Aorta (tissue), 1 donor: ENCODE measurements around the genes ISLR2, LMAN1L, ULK3 and PPCDC.

DNA sequence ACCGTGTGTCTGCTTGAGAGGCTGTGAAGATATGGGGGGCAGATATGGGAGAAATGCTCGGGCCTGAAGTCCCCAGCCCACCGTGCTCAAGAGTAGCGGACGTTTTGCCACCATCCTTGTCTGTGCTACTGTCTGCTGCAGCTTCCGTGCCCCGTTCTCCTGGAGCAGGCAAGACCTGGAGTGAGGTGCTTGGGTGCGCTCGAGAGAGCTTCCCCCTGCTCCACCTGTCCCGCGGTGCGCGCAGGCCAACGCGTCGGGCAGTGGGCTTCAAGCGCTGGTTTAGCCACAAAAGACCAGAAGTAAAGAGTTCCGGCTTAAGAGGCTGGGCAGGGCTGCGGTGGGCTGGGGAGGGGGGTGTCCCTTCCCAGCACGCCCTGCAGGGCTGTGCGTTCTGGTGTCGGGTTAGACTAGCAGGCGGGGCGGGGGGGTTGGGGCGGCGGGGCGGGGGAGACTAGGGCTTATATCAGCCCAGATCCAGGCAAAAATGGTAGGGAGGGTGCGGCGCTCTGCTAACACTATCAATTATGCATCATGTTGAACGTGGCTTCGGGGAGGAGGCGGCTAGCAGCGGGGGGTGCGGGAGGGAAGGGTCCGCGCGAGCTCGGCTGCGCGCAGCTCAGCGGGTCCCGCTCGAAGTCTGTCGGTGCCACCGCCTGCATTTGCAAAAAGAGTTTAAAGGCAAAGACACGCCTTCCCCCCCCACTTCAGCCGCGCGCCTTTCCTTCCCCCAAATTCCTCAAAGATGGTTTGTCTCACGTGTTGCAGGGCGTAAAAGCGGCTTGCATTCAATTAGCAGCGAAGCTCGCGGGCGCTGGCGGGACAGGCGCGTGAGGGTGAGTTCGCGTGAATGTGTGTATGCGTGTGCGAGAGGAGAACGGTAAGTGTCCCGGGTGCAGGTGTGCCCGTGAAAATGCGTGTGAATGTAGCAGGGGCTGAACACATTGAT is at the start of gene ISLR2:
TSS of gene ISLR2 (plus strand) at position 798 of the 946 bp plus-strand sequence.
- PRO-cap, result no peak

- PRO-cap, result no peak
Measured at GRCh38 chr15:74130735-74131094, 329 bp downstream of the ISLR2 start.

GRCh38 chr15:74200976-74201659 is 1.5 kb downstream of the STRA6 start:
- PRO-cap, result no peak

- PRO-cap, result no peak
Measured at GRCh38 chr15:74203820-74204556, 1.4 kb upstream of the STRA6 start.

DNA sequence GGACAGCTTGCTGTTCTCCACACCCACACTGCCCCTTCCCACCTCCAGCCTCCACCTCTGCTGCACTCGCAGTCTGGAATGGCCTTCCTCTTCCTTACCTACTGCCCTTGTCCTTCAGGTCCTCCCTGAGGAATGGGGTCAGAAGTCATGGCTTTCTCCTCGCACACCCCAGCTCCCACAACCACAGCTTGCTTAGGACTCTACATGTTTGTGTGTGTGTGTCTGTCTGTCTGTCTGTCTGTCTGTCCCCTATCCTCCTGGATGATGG is 40.5 kb downstream of the CCDC33 start:
- PRO-cap, result no peak

DNA sequence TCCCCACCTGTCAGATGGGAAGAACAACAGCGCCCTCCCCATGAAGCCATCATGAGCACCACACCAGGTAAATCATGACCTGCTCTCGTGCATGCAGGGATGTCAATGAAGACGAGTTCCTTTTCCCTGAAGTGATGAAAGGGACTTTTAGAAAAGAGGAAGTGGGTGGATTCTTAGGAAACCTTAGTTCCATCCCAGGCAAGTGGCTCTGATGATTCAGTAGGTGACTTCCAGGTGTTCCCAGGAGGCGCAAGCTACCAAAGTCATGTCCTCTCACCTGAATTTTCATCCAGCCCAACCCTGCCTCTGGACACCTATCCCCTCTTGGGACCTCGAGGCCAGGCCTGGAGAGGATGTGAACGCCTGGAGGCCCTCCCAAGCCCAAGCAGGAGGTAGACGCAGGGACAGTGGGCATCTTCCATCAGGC is 23.6 kb upstream of the CYP11A1 start:
- PRO-cap, result no peak

GRCh38 chr15:74512016-74512501 is 29.0 kb upstream of the ARID3B start:
- PRO-cap, result no peak

GRCh38 chr15:74624685-74625282 is 9.1 kb downstream of the CLK3 start:
- PRO-cap, result no peak

DNA sequence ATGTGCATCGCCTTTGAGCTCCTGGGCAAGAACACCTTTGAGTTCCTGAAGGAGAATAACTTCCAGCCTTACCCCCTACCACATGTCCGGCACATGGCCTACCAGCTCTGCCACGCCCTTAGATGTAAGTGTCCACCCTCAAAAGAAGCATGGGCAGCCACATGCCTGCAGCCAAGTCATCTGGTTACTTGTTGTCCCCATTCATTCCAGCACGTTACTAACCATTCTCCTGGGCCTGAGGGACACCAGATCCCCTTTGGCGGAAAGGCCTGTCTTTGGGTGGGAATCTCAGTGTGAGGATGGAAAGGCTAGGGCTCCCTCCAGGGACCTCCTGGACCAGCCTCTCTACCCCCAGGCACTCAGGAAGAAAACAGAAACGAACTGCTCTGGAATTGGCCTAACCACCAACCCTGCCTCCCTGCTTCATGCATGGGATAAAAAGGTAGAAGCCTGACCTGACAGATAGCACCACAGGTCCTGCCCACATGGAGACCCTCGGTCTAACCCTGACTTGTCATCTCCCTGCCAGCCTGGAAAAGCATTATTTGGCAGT is 10.3 kb downstream of the CLK3 start:
- PRO-cap, result no peak

DNA sequence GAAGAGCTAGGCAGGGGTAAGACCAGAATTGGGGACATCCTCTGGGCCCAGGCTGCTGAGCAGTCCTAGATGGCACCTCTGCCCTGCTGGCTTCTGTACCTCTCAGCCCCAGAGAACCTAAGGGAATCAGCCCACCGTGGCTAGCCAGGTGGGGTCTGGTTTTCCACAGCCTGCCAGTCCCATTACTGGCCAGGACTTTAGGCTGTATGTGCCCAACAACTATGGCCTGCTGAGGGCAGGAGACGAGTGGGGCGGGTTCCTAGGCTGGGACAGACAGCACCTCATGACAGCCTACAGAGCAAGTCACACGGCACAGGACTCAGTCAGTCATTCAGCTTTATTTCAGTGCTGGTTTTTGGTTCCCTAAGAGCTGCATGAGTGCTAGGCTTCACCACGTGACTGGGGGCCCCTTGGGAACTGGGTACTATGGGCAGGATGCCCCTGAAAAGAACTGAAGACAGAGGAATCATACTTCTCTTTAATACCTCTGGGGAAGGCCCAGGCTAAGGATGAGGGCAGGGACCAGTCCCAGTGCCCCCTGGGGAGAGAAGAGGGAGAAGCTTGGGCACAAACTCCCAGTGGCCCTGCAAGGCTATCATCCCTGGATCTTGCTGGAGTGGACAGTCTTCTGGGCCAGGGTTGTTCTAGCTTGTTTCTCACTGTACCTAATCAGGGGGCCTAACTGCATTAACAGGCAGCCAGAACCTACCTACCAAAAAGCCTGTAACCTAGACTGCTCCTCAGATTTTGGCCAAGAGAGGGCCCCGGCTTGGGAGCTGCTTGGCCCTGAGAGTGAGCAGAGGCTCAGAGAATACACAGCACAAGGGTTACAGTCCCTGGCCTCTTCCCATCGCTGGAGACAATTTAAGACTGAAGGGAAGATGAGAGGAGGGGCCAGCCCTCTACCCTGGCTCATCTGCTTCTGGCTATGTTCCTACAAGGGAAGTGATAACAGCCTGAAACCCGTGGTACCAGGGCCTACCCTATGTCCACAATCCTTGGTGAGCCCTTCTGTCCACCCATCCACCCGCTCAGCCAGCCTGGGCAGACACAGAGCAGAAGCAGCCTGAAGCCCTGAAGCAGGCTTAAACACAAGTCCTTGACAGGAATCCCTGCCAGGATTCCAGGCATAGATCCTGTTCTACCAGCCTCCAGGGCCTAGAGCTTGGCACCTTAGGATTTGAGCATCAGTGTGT is 15.0 kb downstream of the CLK3 start:
- PRO-cap, result no peak

GRCh38 chr15:74781604-74782017 is 269 bp upstream of the CSK start:
- PRO-cap, result no peak

DNA sequence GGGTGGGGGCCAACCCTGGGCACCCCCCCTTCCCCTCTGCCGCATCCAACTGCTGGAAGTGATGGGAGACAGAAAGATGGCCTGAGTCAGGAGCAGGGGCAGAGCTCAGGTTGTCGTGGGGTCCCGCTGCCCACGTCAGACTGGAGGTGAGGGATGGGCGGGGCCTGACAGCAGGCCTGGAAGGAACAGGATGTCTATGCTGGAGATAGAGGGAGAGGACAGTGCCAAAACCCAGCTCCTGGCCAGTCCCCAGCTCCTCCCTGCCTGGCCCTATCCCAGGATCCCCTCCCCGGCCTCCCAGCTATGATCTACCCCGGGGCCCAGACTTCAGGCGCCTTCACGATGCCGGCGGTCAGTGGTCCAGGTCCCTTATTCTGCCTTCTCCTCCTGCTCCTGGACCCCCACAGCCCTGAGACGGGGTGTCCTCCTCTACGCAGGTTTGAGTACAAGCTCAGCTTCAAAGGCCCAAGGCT is at the start of gene LMAN1L:
TSS of gene LMAN1L (plus strand) at position 323 of the 473 bp plus-strand sequence.
- PRO-cap, result no peak

DNA sequence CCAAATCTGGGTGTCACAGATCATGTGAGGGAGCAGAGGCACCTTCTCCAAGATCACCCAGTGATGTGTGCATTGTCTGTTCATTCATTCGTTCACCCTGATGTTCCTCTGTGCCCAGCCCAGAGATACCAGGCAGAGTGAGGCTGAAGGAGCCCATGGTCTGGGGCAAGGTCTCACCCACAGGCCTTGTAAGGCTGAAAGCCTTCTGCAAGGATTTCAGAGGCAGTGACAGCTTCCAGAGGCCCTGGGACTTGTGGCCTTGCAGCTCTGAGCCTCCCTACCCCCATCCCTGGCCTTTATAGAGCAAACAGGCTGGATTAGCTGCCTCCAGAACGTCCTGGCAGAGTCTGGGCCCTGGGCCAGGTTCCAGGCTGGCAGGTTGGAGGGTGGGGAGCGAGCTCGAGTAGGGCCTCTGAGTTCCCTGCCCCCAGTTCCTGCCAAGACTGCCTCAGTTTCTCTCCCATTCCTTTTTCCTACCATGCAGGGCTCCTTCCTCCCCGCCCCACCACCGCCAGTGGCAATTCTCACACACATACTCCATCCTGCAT is 2.4 kb downstream of the LMAN1L start:
- PRO-cap, result no peak

GRCh38 chr15:74816565-74816912 is 3.9 kb downstream of the LMAN1L start:
- PRO-cap, result no peak

DNA sequence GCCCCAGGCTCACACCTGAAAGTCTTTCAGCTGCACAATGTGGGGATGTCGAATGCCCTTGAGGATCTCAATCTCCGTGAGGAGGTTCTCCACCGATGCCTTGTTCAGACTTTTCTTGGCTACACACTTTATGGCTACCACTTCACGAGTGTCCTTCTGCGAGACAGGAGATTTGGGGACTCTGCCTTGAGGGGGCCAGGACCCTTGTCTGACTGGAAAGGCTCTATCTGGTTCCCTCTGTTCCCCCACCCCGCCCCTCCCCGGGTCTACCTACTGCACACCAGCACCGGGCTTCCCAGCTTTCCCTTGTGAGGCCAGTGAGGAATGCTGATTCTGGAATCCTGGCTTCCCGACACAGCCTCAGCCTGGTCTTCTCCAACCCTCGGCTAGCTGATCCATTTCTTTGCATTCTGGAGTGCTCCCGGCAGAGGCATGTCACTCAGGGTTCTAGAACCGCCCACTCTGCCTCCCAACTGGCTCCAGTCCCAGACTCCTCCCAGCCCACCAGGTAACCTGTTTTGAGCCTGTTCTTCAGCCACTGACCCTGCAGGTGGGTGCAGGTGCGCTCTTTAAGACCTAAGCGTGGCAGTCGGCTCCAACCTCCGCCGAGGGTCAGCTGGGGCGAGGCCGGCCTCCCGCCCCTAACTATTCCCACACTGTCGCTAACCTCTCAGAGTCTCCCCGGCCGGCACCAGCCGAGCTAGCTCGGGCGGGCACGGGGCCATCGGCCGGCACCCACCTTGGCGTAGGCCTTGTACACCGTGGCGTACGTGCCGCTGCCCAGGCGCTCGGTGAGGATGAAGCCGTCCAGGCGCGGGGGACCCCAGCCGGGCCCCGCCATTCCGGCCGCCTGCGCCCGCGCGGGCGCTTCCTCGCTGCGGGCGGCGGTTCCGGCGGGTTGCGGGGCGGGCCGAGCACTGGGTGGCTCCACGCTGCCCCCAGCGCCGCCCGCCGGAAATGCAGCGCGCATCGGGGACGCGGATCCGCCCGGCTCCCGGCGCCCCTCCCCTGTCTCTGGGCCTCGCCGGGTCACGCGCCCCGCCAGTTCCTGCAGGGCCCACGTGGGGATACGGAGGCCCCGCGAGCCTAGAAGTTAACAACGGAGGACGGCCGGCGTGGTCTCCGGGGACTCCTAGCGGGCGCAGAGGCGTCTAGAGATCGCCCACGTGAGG is at the start of gene ULK3:
TSS of gene ULK3 (minus strand) at position 892 of the 1,172 bp plus-strand sequence.
- PRO-cap, result bidirectional peak, plus-strand start at position 1,093 of the sequence, minus-strand start at position 874 of the sequence

- PRO-cap, result no peak
Measured at GRCh38 chr15:74844002-74844199, 945 bp upstream of the ULK3 start.

DNA sequence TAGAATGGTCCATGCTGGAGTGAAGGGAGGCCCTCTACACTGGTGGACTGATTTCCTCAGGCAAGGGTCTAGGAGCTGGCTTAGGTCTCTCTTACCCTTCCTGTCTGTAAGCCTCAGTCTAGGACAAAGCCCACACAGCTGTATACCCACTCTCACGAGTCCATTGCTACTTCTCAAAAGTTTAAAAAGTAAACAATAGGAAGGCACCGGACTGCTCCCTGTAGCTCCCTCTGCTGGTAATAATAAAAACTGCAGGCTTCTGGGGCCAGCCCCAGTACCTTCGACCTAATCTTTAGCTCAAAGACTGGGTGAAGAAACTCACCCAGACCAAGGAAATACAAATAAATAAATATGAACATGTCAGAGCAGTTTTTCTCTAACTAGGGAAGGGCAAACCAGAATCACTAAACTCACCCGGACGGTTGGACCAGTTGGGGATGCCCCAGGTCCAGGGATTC is 5.1 kb downstream of the FAM219B start:
- PRO-cap, result no peak

DNA sequence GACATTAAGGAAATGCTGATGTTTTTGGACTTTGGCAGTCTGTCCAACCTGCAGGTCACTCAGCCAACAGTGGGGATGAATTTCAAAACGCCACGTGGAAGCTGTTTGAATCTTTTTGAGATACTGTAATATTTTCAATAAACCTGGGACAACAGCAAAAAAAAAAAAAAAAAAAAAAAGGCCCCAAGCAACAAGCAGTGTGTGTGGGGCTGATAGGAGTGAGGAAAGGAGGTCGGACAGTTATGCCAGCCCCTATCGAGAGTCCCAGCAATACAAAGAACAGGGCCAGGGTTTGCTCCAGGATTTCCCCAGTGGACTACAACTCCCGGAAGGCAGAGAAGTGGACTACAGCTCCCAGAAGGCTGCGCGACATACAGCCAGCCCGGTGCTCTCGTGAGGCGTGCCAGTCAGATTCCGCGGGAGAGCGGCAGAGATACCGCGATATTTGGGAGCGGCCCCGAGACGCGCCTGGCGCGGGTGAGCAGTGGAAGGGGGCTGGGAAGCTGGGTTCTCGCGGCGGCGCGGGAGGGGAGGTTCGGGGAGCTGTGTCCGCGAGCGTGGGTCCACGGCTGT is at the start of gene PPCDC:
TSS of gene PPCDC (plus strand) at position 441 of the 573 bp plus-strand sequence.
- PRO-cap, result unidirectional peak, plus-strand start at position 460 of the sequence

- PRO-cap, result no peak
Measured at GRCh38 chr15:75178155-75179204, 23.2 kb upstream of the C15orf39 start.

DNA sequence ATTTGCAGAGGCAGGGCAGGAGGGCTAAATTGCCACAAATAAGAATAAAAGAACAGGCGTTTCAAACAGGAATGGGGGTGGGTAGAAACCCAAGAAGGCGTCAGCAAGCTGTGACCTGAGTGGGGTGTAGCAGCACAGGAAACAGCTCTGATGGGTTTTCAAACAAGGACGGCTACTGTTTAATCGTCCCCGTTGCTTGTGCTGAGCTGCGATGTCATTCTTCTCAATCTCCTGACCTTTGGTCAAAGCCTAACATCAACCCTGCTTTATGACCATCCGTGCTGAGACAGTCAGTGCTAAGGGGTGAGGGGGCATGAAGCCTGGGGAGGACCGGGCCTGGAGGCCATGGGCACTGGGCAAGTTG is 19.3 kb upstream of the C15orf39 start:
- PRO-cap, result no peak